SK-MEL-5 (cell line): ENCODE results near the genes NELFE, TNXB, PRRT1 and BTNL2.

GRCh38 chr6:31690182-31690868 lies 9.5 kb upstream of the LY6G5C start:
RAMPAGE:
- cytosol, long total RNA, result no peak
- long total RNA, result no peak
- nucleus, long total RNA, result no peak

DNA sequence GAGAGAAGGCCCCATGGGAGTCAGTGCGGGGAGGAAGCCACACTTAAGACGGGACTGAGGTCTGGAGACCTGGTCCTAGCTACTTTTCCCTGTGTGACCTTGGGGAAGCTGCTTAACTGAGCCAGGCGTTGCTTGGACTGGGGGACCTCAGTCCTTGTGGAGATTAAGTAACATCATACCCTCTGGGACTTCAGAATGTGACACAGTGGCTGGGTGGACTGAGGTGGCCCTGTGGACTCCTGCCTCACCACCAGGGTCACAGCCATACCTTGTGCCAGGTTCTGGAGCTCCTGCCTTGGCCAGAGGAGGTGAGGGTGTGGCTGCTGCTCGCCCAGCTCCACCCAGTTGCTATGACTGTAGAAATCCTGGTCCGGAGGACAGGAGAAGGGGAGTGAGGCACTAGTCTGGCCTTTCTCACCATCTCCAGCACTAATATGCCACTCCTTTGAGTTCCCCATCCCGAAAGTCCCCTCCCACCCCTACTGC lies 2.0 kb downstream of the VWA7 start:
RAMPAGE:
- cytosol, long total RNA, result no peak
- long total RNA, result no peak
- nucleus, long total RNA, result no peak

DNA sequence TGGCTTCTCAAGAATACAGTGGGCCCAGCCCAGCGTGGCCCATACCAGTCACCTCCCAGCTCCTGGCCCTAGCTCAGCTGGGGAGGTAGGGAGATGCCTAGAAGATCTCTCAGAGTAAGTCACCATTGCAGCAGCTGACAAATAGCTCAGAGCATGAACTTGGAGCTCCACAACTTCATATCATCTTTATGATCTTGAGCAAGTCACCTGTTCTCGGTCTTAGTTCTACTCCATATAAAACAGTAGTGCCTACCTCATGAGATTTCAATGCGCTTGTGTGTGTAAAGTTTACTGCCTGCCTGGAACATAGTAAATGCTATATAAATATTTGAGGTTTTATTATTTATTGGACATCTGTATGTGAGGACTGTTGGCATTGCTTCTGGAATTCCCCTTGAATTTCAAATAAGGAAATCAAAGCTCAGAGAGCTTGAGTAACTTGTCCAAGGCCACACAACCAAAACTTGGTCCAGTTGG lies 3.7 kb downstream of the SLC44A4 start:
RAMPAGE:
- cytosol, long total RNA, result no peak
- long total RNA, result no peak
- nucleus, long total RNA, result no peak

RAMPAGE:
- cytosol, long total RNA, result no peak
- long total RNA, result no peak
- nucleus, long total RNA, result no peak
Measured at GRCh38 chr6:31879790-31880342, 1.1 kb upstream of the SLC44A4 start.

DNA sequence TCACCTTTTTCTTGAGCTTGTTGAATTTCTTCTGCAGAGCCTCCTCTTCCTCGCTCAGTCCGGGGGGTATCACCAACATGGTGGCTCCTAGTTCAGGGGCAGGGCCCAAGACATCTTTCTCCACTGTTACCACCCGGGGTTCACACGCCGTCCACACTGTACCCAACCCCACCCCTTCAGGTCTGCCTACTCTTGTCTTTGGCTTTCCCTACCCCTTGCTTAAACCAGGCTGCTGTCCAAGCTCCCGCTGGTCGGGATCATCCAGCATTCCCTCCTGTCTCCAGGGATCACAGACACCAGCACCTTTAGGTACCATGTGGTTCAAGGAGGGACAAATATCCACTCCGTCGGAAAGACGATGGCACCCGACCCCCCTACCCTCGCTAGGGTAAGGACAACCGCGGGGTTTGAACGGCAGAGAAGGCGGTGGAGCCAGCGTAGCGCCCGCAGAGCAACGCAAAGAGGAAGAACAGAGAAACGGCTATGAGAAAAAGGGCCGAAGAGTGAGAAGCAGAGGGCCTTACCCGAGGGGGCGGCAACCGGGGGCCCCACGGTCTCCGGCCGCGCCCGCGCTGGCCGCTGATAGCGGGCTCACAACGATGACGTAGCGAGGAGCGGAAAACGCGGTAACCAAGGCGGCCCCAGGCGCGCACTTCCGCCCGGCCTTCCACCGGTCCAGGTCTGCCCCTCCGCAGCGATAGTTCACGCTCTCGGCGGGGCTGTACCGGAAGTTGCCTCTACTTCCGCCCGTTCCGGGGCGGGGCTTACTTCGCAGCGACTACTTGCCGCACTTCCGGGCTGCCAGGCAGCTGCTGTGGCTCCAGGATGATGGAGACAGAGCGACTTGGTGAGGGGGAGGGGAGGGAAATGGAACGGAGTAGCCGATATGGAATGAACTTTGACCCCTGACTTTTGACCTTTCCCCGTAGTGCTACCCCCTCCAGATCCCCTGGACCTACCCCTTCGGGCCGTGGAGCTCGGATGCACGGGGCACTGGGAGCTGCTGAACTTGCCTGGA lies at the start of gene NELFE:
Gene NELFE, minus strand, starts transcription at position 604 of the 1,018 bp plus-strand sequence.
RAMPAGE:
- cytosol, long total RNA, result start-site peak on the minus strand centred at position 578 of the sequence, 58 bp wide, 1,280 and 780 reads in 2 replicates
- long total RNA, result start-site peak on the minus strand centred at position 569 of the sequence, 50 bp wide, 548 and 311 reads in 2 replicates
- nucleus, long total RNA, result start-site peak on the minus strand centred at position 566 of the sequence, 37 bp wide, 287 and 54 reads in 2 replicates; start-site peak on the plus strand centred at position 800 of the sequence, 20 bp wide, 585 and 267 reads in 2 replicates

DNA sequence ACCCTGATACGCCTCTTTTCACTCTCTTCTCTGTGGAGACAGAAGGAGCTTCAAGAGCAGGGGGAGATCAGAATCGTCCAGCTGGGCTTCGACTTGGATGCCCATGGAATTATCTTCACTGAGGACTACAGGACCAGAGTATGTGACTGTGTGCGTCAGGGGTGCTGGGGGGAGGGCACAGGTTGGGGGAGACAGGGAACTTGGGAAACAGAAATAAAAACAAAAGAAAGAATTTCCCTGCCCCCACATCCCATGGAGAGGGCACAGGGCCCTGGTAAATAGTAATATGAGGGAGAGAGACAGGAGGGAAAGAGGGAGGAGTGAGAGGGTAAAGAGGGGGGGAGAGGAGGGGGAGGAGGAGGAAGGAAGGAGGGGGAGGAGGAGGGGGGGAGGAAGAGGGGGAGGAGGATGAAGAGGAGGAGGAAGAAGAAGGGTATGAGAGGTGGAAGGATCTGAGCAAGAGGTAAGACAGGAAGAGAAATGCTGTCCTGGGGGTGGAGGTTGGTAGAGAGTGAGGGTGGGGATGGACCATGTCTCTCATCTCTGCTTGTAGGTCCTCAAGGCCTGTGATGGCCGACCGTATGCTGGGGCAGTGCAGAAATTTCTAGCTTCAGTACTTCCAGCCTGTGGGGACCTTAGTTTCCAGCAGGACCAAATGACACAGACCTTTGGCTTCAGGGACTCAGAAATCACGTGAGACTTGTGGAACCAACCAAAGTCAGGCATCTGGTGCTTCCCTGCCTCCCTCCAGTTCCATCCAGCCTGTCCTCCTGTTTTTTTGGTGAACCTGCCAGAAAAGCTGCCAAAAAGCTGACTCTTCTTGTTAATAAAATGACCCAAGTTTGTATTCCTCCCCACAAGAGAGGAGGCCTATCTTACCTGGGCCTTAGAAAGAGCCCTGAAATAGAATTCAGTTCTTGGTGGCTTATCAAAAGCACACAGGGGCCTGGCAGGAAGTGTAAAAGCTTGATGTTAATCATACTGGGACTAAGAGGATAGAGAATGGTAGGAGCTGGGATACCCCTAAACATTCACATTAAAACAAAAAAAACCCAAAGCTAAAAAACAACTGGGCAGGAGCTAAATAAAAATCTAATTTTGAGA lies 2.6 kb upstream of the C4A start:
RAMPAGE:
- cytosol, long total RNA, result no peak
- long total RNA, result no peak
- nucleus, long total RNA, result no peak

GRCh38 chr6:32095407-32096647 lies 13.3 kb downstream of the TNXB start:
RAMPAGE:
- cytosol, long total RNA, result no peak
- long total RNA, result no peak
- nucleus, long total RNA, result no peak

GRCh38 chr6:32107385-32107916 lies 1.7 kb downstream of the TNXB start:
RAMPAGE:
- cytosol, long total RNA, result no peak
- long total RNA, result no peak
- nucleus, long total RNA, result no peak

RAMPAGE:
- cytosol, long total RNA, result no peak
- long total RNA, result no peak
- nucleus, long total RNA, result no peak
Measured at GRCh38 chr6:32109153-32110220, at the start of gene TNXB. Gene TNXB (minus strand): TSS chr6:32109338.

GRCh38 chr6:32129242-32129684 lies 825 bp downstream of the FKBPL start:
RAMPAGE:
- cytosol, long total RNA, result no peak
- long total RNA, result no peak
- nucleus, long total RNA, result no peak

GRCh38 chr6:32150305-32150709 lies 1.4 kb downstream of the PRRT1 start:
RAMPAGE:
- cytosol, long total RNA, result no peak
- long total RNA, result no peak
- nucleus, long total RNA, result no peak

DNA sequence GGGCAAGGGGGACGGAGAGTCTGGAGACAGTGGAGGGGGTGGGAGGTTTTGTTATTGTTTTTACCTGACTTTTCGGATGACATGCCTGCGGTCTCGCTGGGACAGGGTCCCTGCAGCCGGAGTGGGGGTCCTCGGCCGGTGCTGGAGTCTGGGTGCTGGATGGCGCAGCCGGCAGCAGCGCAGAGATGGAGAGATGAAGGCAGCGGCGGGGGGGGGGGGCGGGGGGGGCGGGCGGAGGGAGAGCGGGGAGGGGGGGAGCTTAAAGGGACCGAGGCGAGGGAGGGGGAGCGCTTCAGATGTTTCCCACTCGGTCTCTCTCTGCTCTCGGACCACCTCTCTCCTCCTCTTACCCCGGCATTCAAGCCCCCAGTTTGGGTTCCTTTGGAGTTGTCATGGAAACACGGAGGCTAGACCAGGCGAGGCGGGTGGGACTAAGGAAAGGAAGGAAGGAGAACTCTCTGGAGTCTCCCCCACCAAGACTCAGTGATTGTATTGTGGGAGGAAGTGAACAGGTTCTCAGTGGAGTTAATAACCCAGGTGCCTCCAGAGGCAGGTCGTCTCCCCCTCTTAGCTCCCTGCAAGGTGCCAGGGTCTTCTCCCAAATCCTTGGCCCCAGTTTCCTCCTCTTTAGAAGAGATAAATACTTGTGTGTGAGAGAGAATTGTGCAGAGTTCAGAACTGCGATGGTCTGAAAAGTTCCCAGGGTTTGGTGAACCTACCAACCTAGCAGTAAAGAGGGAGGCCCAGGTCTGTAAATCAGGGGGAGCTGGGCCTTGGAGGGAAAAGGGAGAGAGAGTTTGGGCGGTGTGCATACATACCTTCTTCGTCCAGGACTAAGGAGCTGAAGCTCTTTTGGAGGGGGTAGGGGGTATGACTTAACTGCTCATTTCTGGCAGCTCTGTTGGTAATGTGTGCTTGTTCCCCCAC lies at the start of gene PRRT1:
Gene PRRT1, minus strand, starts transcription at position 195 of the 927 bp plus-strand sequence.
RAMPAGE:
- cytosol, long total RNA, result no peak
- long total RNA, result no peak
- nucleus, long total RNA, result no peak

DNA sequence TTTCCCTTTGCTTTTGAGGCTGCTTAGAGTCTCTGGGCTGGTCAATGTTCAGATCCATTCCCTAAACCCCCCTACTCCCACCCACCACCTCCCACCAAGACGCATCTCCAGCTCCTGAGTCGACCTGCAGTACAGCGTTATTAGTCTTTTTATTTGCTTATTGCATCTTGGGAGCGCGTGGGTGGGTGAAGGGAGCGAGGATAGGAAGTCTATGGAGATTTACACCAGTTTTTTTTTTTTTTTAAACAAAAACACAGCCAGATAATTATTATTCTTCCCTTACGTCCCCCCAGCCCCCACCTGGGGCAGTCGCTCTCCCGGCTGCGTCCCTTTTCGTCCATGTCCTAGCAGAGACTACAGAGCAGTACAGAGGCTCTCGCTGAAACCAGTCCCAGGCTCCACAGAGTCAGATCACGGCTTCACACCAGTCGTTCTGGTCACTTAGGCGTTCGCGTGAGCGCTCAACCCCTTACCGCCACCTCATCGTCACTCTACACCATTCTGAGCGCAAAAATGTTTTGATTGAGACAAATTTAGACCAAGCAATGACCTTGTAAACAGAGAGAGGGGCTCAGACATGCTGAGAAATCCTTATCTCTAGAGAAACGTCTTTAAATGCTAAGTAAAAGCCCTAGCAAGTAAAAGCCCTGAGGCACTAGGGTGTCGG lies 1.1 kb upstream of the PRRT1 start:
RAMPAGE:
- cytosol, long total RNA, result no peak
- long total RNA, result no peak
- nucleus, long total RNA, result no peak

GRCh38 chr6:32162748-32163477 lies 1.5 kb upstream of the EGFL8 start:
RAMPAGE:
- cytosol, long total RNA, result no peak
- long total RNA, result no peak
- nucleus, long total RNA, result no peak

GRCh38 chr6:32163478-32163965 lies 873 bp upstream of the EGFL8 start:
RAMPAGE:
- cytosol, long total RNA, result no peak
- long total RNA, result no peak
- nucleus, long total RNA, result no peak

DNA sequence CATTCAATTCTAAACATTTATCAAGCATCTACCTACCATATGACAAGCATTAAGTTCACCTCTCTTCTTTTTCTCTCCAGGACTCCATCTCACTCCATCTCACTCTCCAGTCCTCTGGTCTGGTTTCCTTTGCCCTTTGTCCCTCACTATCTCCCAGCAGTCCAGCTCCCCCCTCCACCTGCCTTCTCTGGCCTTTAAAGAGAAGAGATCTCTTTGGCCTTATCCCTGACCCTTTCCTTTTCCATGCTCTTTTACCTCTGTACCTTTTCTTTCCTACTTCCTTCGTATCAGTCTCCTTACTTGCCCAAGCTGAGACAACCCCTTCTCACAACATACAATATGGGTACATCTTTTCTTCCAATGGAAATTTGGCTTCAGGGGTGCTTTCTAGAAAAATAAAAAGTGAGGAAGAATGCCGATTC lies 601 bp upstream of the AGPAT1 start:
RAMPAGE:
- cytosol, long total RNA, result no peak
- long total RNA, result no peak
- nucleus, long total RNA, result no peak

DNA sequence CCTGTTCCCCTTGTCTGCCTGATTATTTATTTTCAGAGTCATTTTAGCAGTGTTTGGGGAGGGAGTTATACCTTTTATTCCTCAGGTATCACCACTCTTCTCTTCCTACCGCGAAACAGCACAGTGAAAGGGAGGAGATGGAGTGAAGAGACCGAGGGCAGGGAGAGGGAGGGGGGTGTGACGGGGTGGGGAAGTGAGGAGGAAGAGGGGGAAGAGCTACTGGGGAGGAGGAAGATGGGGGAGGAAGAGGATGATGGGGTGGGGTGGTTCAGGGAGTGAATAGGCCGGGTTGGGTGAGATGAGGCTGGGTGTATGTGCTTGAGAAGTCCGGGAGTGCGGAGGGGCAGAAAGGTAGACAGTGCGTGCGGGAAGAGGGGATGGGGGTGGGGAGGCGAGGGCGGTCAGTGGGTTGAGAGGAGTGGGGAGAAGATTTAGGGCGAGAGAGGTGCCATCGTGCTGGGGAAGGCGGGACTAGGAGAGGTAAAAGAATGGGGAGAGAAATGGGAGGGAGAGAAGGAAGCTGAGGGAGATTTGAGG lies 30.8 kb upstream of the NOTCH4 start:
RAMPAGE:
- cytosol, long total RNA, result no peak
- long total RNA, result no peak
- nucleus, long total RNA, result no peak

DNA sequence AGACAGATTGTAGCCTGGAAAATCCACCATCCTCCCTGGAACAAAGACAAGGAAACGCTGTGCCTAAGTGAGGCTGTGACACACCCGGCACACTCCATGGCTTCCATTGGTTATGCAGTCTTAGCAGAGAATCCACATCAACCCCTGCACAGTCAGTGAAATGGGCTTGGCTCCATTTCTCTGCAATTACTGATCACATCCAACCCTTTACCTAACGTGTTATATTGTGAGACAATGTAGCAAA lies at the start of gene BTNL2:
Gene BTNL2, minus strand, starts transcription at position 88 of the 244 bp plus-strand sequence.
RAMPAGE:
- cytosol, long total RNA, result no peak
- long total RNA, result no peak
- nucleus, long total RNA, result no peak

DNA sequence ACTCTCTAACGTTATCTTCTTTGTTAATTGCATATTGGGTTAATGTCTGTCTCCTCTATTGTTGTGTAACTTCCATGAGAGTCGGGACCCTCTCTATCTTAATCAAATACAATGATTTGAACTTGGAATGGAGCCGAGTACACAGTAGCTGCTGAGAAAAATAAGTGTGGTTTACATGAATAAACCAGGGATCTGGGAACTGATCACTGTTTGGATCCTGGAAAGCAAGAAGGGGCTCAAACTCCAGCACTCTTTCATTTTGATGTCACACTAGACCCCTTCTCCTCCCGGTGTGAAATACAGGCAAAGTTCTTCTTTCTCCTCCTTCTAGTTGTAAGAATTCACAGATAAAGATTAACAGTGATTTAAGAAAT lies 31.8 kb downstream of the HLA-DRA start:
RAMPAGE:
- cytosol, long total RNA, result no peak
- long total RNA, result no peak
- nucleus, long total RNA, result no peak

GRCh38 chr6:32472743-32473397 lies 33.2 kb downstream of the HLA-DRA start:
RAMPAGE:
- cytosol, long total RNA, result no peak
- long total RNA, result no peak
- nucleus, long total RNA, result no peak